Measurements from ENCODE around the genes CEP162, NT5E, CFAP206 and UBE2J1.

GRCh38 chr6:83708559-83709001, 321 bp downstream of the SNAP91 start:
- PRO-cap, 4 experiments: no peak in any of the 4 experiments
- RAMPAGE, long total RNA, 2 experiments: no peak in any of the 2 experiments

DNA sequence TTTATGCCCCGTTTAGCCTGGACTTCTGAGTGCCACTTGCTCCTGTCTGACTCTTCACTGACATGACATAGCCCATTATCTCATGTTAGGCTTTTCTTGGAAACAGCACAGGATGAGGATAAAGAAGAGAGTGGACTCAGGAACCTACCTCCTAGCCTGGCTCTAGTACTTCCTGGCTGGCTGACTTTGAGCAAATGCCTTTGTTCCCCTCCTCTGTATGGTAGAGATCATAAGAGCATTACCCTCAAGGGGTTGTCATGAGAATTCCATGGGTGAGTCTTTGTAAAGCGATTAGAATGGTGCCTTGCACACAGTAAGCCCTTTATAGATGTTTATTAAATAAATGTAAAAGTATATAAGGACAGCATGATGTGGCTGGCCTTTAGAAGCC, 40.5 kb upstream of the MRAP2 start:
- PRO-cap, 4 experiments: no peak in any of the 4 experiments
- RAMPAGE, long total RNA, 2 experiments: no peak in any of the 2 experiments

DNA sequence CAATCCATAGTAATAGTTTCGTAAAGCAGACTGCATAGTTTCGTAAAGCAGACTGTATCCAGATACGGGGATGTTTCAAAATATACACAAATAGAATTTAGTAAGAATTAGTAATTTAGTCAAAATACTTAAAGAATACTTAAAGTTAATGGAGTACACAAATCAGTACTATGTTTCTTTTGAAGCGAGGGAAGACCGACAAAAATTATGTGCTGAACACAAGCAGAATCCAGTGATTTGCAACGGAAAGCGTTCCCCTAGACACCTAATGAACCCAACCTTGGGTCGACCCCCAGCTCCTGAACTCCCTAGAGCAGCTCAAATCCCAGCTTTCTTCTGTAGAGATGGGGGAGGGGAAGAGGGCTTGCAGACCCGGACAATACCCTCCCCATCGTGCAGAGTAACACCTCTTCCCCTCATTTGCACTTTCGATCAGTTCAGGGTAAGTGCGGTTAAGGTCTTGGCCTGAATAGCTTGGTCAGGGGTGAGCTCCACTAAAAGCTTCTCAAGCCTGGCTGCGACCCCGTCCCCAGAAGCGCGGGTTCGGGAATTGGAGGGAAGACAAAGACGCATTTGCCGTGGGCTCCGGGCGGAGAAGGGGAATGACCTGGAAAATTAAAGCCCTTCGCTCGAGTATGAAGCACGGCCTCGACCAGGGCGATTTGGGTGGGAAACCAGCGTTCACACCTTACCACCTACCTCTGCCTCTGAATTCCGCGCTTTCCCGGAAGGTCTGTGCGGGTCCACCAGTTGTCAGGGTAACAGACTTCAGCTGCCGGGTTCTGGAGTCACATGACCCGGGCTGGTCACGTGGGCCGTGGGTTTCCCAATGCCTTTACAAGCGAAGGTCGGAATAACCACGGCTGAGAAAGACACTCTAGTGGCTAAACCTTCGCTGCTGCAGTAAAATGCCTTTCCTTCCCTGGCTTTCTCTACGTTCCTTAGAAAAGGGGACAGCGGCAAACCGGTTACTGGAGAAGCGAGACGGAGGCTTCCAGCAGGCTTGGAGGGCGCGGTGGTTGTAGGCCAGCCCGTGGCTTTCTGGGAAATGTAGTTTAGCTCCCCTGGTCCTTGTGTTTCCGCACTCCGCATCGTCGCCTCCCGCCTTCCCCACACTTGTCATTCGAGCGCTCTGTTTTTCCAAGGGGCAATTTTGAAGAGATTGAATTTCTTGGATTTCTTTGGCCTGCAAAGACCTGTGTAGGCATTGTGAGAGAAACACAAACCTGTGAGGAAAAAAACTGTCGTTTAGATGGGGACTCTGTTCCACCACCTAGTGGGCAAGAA, at the start of gene CEP162:
CEP162 (minus strand) TSS at position 763 of the 1,287 bp plus-strand sequence.
- PRO-cap, 4 experiments: peak in 4 of 4 experiments; most common plus-strand start position 854 of the sequence (in 2); most common minus-strand start position 735 of the sequence (in 4)
- RAMPAGE, long total RNA, 2 experiments: start-site peak on the minus strand in 2 of 2 experiments, centred at positions 728 to 733 of the sequence, 29 to 38 reads per replicate

DNA sequence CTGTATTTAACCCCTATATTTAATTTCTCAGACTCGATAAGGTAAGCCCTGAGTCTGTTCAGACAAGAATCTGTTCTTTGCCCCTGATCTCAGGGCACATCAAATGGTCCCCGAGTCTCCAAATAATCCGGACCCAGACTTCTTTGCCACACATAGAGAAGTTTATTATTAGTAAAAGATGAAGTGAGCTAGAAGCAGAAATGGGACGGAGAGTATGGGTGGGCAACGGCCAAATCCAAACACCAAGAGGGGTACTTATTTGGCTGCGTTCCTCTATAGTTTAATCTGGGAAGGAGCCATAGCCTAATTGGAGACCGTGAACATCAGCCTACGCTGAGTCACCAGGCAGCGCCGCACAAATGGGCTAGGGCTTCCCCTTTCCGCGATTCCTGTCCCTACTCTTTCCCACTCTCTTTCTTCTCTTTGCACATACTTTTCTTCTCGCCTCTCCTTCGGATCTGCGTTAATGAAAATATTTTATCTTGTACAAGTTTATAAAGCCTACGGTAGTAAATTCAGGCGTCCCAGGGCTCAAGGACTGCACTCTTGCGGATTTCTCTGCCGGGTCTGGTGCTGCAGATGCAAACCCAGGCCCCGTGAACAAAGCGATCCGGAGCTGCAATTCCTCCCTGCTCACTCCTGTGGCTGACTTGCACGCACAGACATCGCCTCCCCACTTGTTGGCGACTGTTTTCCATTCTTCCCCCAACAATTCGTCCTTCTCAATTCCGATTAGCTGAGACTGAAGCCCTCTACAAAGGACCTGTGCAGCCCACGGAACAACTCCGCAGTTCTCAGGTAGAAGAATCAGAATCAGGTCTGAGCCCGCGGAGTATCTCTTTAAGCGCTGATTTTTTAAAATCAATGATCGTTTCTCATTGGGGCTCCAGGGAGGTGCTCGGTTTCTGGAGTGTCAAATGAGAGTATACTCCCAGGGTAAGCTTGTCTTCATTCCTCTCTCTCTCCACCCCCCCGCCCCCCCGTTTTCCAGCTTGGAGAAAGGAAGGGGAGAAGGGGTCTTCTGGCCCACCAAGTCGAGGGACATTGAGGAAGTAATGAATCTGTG, 4.2 kb upstream of the TBX18 start:
- PRO-cap, 4 experiments: no peak in any of the 4 experiments
- RAMPAGE, long total RNA, 2 experiments: no peak in any of the 2 experiments

- PRO-cap, 4 experiments: no peak in any of the 4 experiments
- RAMPAGE, long total RNA, 2 experiments: no peak in any of the 2 experiments
These were observed 26.9 kb upstream of the TBX18 start for GRCh38 chr6:84791199-84791780.

DNA sequence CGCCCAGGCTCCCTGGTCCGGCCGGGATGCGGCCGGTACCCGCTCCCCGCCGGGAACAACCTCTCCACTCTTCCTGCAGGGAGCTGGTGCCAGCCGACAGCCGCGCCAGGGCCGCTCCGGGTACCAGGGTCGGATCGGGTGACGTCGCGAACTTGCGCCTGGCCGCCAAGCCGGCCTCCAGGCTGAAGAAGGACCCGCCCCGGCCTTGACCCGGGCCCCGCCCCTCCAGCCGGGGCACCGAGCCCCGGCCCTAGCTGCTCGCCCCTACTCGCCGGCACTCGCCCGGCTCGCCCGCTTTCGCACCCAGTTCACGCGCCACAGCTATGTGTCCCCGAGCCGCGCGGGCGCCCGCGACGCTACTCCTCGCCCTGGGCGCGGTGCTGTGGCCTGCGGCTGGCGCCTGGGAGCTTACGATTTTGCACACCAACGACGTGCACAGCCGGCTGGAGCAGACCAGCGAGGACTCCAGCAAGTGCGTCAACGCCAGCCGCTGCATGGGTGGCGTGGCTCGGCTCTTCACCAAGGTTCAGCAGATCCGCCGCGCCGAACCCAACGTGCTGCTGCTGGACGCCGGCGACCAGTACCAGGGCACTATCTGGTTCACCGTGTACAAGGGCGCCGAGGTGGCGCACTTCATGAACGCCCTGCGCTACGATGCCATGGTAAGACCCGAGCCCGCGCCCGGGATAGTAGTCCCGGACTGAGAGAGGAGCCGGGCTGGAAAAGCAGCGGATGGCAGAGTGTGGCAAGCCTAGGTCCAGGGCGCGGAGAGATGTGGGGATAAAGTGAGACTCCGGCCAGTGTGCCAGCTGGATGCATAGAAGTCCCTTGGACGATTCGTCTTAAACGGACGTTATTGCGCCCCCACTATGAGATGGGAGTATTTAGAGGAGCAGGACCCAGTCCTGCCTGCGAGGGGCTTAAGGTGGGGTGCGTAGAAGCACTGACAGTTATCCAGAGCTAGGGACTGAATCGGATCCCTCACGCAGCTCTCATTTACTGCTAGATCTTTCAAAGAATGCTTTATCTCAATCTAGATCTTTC, at the start of gene NT5E:
NT5E (plus strand) TSS at position 267 of the 1,044 bp plus-strand sequence.
- PRO-cap, 4 experiments: peak in 4 of 4 experiments; most common plus-strand start position 267 of the sequence (in 3); most common minus-strand start position 60 of the sequence (in 2)
- RAMPAGE, long total RNA, 2 experiments: start-site peak on the plus strand in 2 of 2 experiments, centred at positions 280 to 435 of the sequence, 31 to 205 reads per replicate

GRCh38 chr6:85459079-85459574, 9.2 kb downstream of the NT5E start:
- PRO-cap, 4 experiments: no peak in any of the 4 experiments
- RAMPAGE, long total RNA, 2 experiments: no peak in any of the 2 experiments

DNA sequence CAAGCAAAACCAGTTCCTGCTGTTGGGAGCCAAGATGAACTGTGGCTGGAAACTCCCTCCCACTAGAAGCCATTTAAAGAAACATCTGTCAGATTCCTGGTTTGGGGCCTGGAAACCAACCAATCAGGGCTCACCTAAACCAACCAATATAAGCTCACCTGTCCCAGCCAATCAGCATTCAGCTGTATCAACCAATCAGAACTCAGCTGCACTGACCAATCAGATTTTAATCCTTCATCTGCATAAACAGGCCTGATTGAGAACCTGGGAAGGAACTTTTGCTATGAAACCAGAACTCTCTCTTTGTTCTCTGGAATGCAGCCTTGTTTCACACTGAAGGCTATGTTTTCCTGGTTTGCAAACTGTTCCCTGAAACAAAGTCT, 42.4 kb downstream of the SNX14 start:
- PRO-cap, 4 experiments: no peak in any of the 4 experiments
- RAMPAGE, long total RNA, 2 experiments: no peak in any of the 2 experiments

- PRO-cap, 4 experiments: no peak in any of the 4 experiments
- RAMPAGE, long total RNA, 2 experiments: no peak in any of the 2 experiments
These were observed 37.7 kb upstream of the SYNCRIP start for GRCh38 chr6:85680326-85680902.

DNA sequence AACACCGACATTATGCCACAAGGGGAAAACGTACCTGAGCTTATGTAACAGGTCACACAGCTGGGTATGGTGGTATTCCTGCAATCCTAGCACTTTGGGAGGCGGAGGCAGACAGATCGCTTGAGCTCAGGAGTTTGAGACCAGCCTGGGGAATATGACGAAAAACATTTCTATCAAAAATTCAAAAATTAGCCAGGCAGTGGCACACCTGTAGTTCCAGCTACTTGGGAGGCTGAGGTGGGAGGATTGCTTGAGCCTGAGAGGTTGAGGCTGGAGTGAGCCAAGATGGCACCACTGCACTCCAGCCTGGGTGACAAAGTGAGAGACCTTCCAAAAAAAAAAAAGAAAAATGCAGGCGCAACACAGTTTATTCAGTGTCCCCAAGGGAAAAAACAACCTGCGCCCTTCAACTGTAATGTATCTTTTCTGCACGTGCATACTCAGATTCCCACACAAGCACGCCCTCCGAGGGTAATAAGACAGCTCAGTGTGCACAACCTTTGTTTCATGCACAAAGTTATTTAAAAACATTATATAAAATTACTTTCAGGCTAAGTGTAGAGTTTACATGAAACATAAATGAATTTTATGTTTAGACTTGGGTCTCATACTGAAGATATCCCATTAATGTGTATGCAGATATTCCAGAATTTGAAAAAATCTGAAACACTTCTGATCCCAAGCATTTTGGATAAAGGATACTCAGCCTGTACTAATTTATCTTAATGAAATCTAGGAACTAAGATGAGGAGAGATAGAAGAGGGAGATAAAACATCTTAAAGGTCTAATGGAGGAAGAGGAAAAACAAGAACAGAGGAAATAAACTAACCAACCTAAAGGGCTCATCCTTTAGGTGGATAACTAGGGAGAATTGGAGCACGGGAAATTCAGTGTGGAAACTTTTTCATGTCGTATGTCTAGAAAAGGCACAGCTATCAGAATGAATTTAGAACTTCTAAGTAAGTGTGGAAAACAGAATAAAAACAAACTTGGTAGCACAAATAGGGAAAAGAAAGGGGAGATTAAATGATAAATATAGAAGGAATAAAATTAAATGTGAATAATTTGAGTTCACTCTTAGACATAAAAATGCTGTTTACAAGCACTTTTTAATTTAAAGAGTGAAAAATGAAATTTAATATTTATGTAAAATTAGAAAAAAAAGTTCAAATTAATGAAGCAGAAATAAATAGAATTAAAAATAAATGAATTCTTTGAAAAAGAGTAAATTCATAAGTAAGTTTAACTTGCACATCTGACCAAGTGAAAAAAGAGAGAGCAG, 38.3 kb downstream of the ZNF292 start:
- PRO-cap, 4 experiments: no peak in any of the 4 experiments
- RAMPAGE, long total RNA, 2 experiments: start-site peak on the plus strand in 1 of 2 experiments, centred at position 714 of the sequence, 6 reads per replicate

GRCh38 chr6:87229793-87230228, 74.4 kb downstream of the ZNF292 start:
- PRO-cap, 4 experiments: no peak in any of the 4 experiments
- RAMPAGE, long total RNA, 2 experiments: no peak in any of the 2 experiments

- PRO-cap, 4 experiments: no peak in any of the 4 experiments
- RAMPAGE, long total RNA, 2 experiments: no peak in any of the 2 experiments
These were observed 61.5 kb upstream of the SMIM8 start for GRCh38 chr6:87260795-87261297.

- PRO-cap, 4 experiments: peak in 4 of 4 experiments; most common plus-strand start chr6:87408026 (in 2); most common minus-strand start chr6:87408345 (in 2)
- RAMPAGE, long total RNA, 2 experiments: start-site peak on the plus strand in 1 of 2 experiments, at chr6:87407973-87408005 at its widest, 6 reads per replicate
These were observed at the start of gene CFAP206 for GRCh38 chr6:87407535-87408529. Gene CFAP206, plus strand, starts transcription at chr6:87407972.

DNA sequence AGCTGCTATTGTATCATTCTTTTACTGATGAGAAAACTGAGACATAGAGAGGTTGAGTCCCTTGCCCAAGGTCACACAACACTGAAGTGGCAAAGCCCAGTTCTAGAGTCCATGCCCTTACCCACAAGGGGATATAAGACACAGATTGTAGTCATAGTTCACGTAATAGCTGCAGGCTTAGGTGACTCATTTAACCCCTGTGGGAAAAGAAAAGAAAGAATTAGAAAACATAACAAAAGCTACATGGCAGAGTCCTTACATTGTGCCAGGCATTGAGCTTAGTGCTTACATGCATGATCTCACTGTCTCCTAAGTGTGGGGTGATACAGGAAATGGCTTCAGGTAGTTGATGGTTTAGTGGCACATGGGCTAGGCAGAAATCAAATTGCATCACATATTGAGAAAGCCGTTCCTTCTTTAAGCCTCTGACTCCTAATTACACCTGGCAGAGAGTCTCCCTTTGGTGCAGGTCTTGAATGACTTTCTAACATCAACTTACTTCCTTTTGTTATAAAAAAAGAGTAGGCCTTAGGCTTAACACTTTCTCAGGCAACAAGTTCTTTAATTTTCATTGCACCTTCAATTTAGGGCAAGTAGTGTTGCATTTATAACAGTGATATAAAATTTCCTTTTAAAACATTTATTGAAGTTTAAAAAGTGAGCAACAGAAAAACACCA, 12.5 kb upstream of the AKIRIN2 start:
- PRO-cap, 4 experiments: no peak in any of the 4 experiments
- RAMPAGE, long total RNA, 2 experiments: no peak in any of the 2 experiments

DNA sequence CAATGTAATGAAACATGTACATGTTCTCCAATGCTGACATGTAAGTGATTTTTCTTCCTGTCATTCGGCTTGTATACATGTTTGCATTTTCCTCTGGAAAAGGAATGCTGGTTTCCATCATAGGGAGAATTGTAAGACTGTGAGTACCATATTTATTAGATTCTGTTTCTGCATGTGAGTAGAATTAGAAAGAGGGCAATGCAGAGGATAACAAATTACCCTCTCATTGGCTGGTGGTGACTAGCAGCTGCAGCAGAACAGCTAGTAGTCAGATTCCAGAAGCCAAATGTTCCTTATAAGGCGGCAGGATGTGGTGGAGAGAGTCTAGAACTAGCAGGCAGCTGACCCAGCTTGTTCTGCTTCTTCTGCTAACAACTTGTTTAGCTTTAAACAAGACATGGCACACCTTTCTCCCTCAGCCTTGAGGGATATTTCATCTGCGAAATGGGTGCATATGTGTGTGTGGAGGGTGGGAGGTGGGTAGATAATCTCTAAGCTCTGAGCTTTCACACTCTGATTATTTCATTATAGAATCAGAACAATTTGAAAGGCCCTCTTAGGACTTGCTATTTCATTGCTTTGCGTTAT, 132.7 kb upstream of the SPACA1 start:
- PRO-cap, 4 experiments: no peak in any of the 4 experiments
- RAMPAGE, long total RNA, 2 experiments: no peak in any of the 2 experiments

DNA sequence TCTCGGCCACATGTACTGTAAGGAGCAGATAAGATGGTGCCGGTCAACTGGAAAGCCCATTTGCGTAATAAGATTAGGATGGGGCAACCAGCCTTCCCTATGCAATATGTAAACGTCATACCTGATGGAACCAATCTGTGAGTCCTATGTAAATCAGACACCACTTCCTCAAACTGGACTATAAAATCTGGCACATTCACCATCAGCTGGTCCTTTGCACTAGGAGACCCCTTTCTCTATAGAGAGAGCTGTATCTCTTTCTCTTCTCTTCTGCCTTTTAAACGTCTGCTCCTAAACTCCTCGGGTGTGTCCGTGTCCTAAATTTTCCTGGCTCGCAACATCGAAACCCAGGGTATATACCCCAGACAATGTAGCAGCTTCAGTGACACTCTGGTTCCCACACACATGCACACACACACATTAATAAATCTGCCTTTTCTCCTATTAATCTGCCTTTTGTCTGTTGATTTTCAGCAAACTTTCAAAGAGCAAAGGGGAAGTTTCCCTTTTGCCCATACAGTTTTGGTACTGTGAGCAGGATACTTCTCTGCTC, 46.5 kb upstream of the RNGTT start:
- PRO-cap, 4 experiments: peak in 1 of 4 experiments; most common plus-strand start position 209 of the sequence (in 1)
- RAMPAGE, long total RNA, 2 experiments: no peak in any of the 2 experiments

DNA sequence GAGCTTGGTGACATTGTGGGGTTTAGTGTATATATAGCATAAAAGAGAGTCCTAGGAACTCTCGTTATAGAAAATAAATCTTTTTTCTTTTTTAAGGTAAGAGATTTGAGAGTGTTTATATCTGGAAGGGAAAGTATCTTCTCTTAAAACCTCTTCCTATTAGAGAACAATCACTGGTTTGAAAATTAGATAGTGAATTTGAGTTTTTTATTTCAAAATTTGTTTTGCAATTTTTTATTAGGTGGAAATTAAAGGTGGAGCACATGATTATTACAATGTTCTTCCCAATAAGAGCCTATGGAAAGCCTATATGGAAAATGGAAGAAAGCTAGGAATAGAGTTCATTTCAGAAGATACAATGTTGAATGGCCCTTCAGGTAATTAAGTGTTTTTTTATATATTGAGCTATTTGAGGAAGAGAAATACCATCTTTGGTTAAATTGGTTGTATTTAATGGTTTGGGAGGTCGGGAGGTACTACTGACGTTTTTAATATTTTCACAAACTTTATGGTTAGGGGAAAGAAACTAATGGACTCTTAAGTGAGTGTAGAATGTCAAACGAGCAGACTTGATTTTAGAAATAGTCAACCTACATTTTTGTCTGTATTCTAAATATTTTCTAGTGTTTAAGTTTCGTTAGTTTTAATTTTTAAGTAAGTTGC, 12.4 kb downstream of the PM20D2 start:
- PRO-cap, 4 experiments: no peak in any of the 4 experiments
- RAMPAGE, long total RNA, 2 experiments: start-site peak on the plus strand in 1 of 2 experiments, centred at position 288 of the sequence, 6 reads per replicate

GRCh38 chr6:89164026-89164733, 18.3 kb downstream of the PM20D2 start:
- PRO-cap, 4 experiments: no peak in any of the 4 experiments
- RAMPAGE, long total RNA, 2 experiments: start-site peak on the plus strand in 1 of 2 experiments, at chr6:89164151-89164340 at its widest, 8 to 11 reads per replicate

GRCh38 chr6:89314424-89315010, 582 bp downstream of the GABRR2 start:
- PRO-cap, 4 experiments: no peak in any of the 4 experiments
- RAMPAGE, long total RNA, 2 experiments: no peak in any of the 2 experiments

DNA sequence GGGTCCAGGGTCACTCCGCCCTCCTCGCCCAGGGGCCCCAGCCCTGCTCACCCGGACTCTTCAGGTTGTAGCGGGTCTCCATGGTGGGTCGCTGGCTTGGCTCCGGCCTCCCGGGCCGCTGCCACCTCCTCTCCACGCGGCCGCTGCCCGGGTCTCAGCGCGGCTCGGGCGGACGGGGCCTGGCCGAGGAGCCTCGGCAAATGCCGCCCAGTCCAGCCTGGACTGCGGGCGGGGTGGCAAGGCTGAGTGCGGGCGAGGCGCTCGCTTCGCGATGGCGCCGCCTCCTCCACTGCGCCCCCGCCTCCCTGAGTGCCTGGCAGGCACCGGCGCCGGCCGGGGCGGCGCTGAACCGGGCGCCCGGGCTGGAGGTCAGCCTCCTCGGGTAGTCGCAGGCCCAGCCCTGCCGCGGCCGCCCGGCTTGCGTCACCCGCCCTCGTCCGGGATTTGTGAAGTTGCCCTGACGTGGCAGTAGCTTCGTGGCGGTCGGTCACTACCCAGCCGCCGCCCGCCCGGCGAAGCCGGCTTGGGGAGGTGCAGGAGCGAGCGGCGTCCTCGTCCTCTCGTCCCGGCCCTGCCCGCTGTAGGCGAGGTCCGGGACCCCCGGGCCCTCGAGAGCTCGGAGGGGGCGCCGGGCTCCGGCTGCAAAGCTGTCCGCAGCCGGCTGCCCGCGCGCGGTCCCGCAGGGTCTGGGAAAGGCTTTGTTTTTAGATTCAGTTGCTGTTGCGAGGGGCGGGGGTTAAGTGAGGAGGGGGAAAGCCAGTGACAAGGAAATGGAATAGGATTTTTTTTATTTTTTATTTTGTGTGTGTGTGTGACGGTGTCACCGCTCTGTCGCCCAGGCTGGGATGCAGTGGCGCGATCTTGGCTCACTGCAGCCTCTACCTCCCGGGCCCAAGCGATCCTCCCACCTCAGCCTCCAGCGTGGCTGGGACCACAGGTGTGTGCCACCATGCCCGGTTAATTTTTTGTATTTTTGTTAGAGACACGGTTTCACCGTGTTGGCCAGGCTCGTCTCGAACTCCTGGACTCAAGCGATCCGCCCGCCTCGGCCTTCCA, at the start of gene UBE2J1:
UBE2J1 (minus strand) TSS at position 235 of the 1,056 bp plus-strand sequence.
- PRO-cap, 4 experiments: peak in 4 of 4 experiments; most common plus-strand start position 468 of the sequence (in 4); most common minus-strand start position 235 of the sequence (in 4)
- RAMPAGE, long total RNA, 2 experiments: no peak in any of the 2 experiments